ENCODE measurements around the genes GOT1, PAX2 and TWNK.

- PRO-cap, 6 experiments = no peak in any of the 6 experiments
- RAMPAGE, long total RNA, 2 experiments = no peak in any of the 2 experiments
- RRBS = 96% methylated on average over 2 of the region's 6 CpGs
These were observed 38.7 kb downstream of the R3HCC1L start for GRCh38 chr10:98173092-98173631.

DNA sequence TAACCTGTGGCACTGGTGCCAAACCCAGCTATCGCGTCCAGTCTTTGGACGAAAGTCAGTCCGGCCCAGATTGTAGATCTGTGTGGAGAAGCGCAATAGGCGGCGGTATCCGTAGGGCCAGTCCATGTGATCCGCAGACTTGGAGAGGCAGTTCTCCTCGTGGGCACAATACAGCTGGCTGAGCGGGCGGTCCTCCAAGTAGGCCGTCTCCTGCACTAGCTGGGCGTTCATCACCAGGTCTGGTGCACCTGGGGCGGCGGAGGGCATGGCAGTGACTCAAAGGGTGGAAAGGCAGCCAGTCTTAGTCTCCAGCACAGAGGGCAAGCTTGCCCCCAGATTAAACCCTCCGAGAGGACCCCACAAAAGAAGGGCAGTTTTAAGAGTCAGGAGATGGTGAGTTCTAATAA lies 14.4 kb downstream of the LOXL4 start:
- PRO-cap, 6 experiments = no peak in any of the 6 experiments
- RAMPAGE, long total RNA, 2 experiments = no peak in any of the 2 experiments
- RRBS = no CpG with 5 or more reads among the region's 17 CpGs

GRCh38 chr10:98431003-98431462 lies 15.7 kb downstream of the HPS1 start:
- PRO-cap, 6 experiments = peak in 5 of 6 experiments; most common plus-strand start chr10:98431278 (in 4); most common minus-strand start chr10:98431142 (in 3)
- RAMPAGE, long total RNA, 2 experiments = no peak in any of the 2 experiments
- RRBS = no CpG with 5 or more reads among the region's 8 CpGs

- PRO-cap, 6 experiments = peak in 6 of 6 experiments; most common minus-strand start chr10:99430624 (in 5)
- RAMPAGE, long total RNA, 2 experiments = start-site peak on the minus strand in 2 of 2 experiments, at chr10:99430596-99430681 at its widest, 2,320 to 3,167 reads per replicate
- RRBS = 1% methylated on average over 7 of the region's 41 CpGs
These were observed at the start of gene GOT1 for GRCh38 chr10:99430019-99430777. Gene GOT1, minus strand, starts transcription at chr10:99430624.

- PRO-cap, 6 experiments = peak in 6 of 6 experiments; most common plus-strand start chr10:99430936 (in 6); most common minus-strand start chr10:99431509 (in 4)
- RAMPAGE, long total RNA, 2 experiments = start-site peak on the plus strand in 2 of 2 experiments, at chr10:99430916-99431035 at its widest, 5 to 11 reads per replicate
- RRBS = 1% methylated on average over 25 of the region's 54 CpGs
These were observed 640 bp upstream of the GOT1 start for GRCh38 chr10:99430778-99431750.

DNA sequence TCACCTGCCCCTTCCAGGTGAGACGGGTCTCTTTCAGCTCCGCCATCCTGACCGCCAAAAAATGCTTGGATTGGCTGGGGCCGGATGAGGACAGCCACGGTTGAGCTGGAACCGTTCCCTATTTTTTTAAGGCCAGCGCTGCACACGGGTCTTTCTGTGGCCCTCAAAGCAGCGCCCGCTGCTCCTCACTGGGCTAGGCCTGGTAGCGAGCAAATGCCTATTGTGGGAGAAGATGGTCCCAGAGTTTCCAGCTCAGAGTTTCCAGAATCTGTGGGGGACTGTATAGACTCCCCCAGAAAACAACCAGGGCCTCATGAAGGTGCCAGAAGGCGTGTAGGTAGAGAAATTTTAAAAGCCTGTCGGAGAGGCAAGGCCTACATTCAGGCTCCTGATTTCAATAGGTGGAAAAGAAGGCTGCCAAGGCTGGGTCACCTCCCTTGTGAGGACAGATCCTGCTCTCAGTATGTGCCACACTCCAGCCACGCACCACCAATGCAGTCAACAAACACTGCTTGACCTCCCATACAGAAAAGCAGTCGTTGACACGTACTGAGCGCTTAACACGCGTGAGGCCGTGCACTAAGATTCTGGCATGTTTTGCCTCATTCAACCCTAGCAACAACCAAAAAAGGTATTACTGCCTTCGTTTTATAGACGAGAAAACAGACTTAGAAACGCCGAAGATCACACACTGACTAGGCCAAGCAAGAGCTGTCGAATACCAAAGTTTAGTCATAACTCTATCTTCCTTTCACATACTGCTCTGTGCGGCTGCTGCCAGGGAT lies 1.1 kb upstream of the NKX2-3 start:
- PRO-cap, 6 experiments = no peak in any of the 6 experiments
- RAMPAGE, long total RNA, 2 experiments = no peak in any of the 2 experiments
- RRBS = no CpG with 5 or more reads among the region's 26 CpGs

DNA sequence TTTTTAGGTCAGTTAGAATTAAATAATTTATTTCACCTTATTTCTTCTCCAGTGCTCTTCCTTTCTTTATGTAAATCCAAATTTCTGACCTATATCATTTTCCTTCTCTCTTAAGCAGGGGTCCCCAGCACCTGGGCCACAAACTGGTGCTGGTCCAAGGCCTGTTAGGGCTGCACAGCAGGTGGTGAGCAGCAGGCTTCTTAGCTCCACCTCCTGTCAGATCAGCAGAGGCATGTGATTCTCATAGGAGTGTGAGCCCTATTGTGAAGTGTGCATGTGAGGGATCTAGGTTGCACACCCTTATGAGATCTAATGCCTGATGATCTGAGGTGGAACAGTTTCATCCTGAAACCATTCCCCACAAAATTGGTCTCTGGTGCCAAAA lies 4.5 kb upstream of the ABCC2 start:
- PRO-cap, 6 experiments = no peak in any of the 6 experiments
- RAMPAGE, long total RNA, 2 experiments = no peak in any of the 2 experiments

DNA sequence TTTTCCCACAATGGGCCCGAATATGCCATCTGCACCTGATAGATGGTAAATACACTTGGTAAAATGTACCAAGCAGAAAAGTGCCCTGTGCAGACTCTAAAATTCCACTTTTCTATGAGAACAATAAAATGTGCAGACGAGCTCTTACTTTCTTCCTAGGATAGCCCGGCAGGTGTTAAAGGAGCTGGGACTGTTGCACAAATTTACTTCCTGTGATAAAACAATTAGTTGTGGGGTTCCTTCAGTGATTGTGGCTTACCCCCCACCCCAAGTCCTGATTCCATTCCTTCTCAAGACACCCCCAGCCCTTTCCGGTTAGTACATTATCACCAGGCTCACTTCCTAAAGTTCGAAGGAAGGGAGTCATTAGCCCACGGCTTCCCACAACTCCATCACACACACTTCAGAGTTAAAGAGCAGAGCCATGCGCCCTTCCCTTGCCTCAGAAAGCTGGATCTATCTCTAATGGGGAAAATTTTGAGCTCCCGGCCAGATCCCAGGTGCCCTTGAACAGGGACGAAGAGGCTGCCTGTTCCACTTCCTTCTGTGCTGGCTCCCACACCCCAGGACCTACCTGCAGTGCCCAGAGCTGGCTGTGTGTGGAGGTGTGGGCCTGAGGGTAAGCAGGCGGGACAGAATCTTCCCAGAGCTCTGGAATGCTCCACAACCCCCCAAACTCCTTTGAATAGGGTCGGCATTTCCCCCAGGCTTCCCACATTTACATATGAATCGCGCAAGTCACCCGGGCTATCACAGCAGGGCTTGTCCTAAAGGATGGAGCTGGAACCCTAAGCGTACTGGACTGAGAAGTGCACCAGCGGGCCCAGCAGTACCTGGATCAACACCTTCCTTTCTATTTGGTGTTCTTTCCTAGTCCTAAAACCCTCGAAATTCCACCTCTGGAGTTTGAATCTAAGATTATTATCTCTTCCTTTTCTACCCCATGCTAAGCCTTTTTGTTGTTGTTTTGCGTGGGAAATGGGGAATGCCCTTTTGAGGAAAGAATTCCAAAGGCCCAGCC lies 96.1 kb downstream of the DNMBP start:
- PRO-cap, 6 experiments = no peak in any of the 6 experiments
- RAMPAGE, long total RNA, 2 experiments = no peak in any of the 2 experiments
- RRBS = 14% methylated on average over 1 of the region's 18 CpGs

DNA sequence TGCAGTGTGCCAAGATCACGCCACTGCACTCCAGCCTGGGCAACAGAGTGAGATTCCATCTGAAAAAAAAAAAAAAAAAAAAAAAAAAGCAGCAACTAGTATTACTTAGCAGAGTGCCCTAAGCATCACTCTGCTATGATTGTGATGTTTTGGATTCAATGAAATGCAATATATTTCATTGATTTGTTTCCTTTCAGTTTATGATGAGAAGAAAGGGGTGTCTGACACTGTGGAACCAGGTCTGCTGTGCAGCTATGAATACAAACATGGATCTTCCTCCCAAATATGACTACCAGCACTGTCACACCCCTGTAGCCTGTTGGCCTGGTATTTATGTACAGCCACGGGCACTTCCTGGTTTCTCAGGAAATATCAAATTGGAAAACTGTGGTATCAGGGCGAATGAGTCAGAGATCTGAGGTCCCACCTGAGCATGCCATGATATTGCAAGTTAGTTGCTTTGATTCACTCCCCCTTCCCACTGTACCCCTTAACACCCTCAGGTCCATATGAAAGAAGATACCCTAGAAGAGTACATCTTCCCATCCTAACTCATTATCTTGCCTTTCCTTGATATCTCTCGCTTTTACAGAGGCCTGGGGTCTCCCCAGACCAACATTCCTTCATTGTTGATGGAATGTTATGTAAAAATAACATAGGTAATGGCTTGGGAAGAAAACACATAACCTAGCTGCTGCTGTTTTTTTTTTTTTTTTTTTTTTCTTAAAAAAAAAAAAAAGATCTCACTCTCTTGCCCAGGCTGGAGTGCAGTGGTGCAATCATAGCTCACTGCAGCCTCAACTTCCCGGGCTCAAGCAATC lies 87.7 kb downstream of the DNMBP start:
- PRO-cap, 6 experiments = no peak in any of the 6 experiments
- RAMPAGE, long total RNA, 2 experiments = no peak in any of the 2 experiments
- RRBS = no CpG with 5 or more reads among the region's 5 CpGs

- PRO-cap, 6 experiments = no peak in any of the 6 experiments
- RAMPAGE, long total RNA, 2 experiments = no peak in any of the 2 experiments
- RRBS = no CpG with 5 or more reads among the region's 2 CpGs
These were observed 84.8 kb downstream of the DNMBP start for GRCh38 chr10:99924980-99925372.

DNA sequence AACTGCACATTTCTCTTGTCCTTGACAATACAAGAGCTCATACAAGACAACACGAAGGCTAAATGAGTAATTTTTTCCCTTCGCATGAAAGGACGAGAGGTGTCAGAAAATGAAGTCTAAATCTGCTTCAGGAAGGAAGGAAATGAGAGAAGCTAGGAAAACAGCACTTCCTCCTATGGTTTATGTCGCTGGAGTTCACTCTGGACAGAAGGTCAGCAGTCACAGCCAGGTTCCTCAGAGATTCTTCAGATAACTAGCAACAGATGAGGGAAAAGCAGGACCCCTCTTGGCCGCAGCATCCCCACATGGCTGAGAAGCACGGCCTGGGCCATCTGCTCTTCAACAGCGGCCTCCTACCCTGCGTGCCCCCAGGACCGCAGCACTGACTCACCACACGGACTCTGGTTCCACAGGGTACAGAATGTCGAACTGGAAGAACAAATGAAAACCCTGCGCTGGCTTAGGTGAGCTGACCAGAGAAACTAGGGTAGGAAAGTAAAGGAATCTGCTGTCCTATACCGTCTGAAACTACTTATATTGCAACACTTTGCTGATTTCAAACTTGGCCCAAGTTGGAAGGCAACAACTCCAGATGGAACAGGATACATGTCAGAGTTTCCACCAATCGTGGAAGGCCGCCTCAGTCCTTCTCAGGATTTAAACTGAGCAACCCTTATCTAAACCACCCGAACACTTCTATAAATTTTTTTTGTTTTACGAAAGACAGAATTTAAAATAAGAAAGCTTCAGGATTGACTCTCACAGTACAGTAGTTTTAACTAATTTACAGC lies 26.3 kb downstream of the DNMBP start:
- PRO-cap, 6 experiments = peak in 1 of 6 experiments; most common minus-strand start position 530 of the sequence (in 1)
- RAMPAGE, long total RNA, 2 experiments = no peak in any of the 2 experiments
- RRBS = no CpG with 5 or more reads among the region's 17 CpGs

DNA sequence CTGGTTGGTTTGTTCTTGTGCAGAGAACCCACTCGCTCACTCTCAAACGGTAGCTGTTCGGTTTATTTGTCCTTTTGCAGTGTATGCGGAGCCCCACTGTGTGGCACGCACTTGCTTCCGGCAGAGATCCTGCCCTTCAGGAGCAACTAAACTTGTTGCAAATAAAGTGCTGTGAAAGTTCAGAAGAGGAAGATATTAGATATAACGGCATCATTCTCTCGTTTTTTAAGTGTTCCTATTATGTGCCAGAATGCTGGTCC lies 375 bp upstream of the ERLIN1 start:
- PRO-cap, 6 experiments = no peak in any of the 6 experiments
- RAMPAGE, long total RNA, 2 experiments = no peak in any of the 2 experiments
- RRBS = no CpG with 5 or more reads among the region's 8 CpGs

DNA sequence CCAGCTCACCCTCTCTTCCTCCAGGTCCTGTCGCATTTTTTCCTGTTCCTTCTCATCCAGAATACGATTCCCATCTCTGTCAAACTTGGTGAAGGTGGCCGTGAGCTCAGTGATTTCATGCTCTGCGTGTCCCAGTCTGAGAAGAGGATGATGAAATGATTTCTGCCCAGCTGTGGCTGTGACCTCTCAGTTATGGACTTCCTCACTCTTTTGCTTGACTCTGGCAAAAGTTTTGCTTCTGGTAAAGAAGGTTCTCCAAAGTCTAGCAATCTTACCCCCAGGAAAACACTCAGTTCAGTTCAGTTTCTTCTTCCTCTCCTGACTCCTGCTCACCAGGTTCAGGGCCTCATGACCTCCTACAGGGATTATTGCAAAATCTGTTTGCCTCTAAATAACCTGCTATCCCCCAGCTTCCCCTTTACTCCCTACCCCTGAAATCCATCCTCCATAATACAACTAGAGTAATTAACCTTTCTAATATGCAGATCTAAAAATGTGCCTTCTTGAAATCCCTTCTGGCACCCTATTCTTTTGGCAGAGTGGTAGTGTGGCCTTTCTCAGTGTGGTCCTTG lies 4.9 kb upstream of the BLOC1S2 start:
- PRO-cap, 6 experiments = no peak in any of the 6 experiments
- RAMPAGE, long total RNA, 2 experiments = no peak in any of the 2 experiments
- RRBS = no CpG with 5 or more reads among the region's 4 CpGs

- PRO-cap, 6 experiments = peak in 1 of 6 experiments; most common minus-strand start chr10:100482700 (in 1)
- RAMPAGE, long total RNA, 2 experiments = no peak in any of the 2 experiments
- RRBS = 2% methylated on average over 35 of the region's 59 CpGs
These were observed 19.5 kb downstream of the WNT8B start for GRCh38 chr10:100482156-100482840.

DNA sequence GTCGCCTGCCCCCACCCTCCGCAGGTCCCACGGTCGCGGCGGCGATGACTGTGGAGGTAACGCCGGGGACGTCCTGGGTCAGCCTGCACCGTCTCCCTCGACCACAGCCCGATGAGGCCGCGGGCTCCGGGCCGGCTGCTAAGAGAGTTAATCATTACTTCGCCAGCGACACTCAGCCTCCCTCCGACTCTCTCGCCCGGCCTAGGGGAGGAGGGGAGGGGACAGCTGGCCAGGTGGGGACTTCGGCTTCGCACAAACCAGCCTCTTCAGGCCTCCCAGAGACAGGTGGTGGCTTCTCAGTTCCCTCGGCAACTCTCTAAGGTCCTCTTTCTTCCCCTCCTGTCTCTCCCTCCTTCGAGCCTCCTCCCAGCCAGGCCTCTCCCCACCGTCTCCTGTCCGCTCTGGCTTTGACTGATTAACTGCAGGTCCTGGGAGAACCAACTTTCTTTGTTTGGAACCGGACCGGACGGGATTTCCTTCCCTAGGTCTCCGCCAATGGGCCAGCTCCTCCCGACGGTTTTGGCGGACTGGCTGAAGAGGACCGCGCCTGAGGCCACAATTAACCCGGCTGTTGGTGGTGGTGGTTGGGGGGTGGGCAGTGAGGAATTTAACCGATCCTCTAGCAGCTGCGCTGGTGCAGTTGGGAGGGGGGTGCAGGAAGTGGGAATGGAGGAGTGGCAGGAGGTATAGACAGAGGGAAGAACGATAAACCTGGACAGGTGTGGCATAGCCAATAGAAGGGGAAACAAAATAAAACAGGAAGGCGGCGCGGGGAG lies 5.5 kb upstream of the PAX2 start:
- PRO-cap, 6 experiments = no peak in any of the 6 experiments
- RAMPAGE, long total RNA, 2 experiments = no peak in any of the 2 experiments
- RRBS = 2% methylated on average over 28 of the region's 44 CpGs

DNA sequence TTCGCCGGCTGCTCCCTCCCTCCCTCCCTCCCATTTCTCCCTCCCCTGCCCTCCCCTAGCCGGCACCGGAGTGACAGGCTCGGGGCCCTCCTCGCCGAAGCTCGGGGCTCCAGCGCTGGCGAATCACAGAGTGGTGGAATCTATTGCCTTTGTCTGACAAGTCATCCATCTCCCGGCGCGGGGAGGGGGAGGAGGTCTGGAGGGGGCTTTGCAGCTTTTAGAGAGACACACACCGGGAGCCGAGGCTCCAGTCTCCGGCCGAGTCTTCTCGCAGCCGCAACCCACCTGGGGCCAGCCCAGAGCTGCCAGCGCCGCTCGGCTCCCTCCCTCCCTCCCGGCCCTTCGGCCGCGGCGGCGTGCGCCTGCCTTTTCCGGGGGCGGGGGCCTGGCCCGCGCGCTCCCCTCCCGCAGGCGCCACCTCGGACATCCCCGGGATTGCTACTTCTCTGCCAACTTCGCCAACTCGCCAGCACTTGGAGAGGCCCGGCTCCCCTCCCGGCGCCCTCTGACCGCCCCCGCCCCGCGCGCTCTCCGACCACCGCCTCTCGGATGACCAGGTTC lies at the start of gene PAX2:
TSS of gene PAX2 (plus strand) at position 250 of the 561 bp plus-strand sequence.
- PRO-cap, 6 experiments = no peak in any of the 6 experiments
- RAMPAGE, long total RNA, 2 experiments = no peak in any of the 2 experiments
- RRBS = 2% methylated on average over 35 of the region's 51 CpGs

- PRO-cap, 6 experiments = no peak in any of the 6 experiments
- RAMPAGE, long total RNA, 2 experiments = no peak in any of the 2 experiments
- RRBS = 3% methylated on average over 22 of the region's 42 CpGs
These were observed 596 bp downstream of the PAX2 start for GRCh38 chr10:100745966-100746389.

GRCh38 chr10:100984692-100985887 lies 2.2 kb downstream of the MRPL43 start:
- PRO-cap, 6 experiments = no peak in any of the 6 experiments
- RAMPAGE, long total RNA, 2 experiments = no peak in any of the 2 experiments
- RRBS = no CpG with 5 or more reads among the region's 10 CpGs

GRCh38 chr10:100986781-100987096 lies 558 bp downstream of the MRPL43 start:
- PRO-cap, 6 experiments = no peak in any of the 6 experiments
- RAMPAGE, long total RNA, 2 experiments = no peak in any of the 2 experiments
- RRBS = 2% methylated on average over 8 of the region's 27 CpGs

DNA sequence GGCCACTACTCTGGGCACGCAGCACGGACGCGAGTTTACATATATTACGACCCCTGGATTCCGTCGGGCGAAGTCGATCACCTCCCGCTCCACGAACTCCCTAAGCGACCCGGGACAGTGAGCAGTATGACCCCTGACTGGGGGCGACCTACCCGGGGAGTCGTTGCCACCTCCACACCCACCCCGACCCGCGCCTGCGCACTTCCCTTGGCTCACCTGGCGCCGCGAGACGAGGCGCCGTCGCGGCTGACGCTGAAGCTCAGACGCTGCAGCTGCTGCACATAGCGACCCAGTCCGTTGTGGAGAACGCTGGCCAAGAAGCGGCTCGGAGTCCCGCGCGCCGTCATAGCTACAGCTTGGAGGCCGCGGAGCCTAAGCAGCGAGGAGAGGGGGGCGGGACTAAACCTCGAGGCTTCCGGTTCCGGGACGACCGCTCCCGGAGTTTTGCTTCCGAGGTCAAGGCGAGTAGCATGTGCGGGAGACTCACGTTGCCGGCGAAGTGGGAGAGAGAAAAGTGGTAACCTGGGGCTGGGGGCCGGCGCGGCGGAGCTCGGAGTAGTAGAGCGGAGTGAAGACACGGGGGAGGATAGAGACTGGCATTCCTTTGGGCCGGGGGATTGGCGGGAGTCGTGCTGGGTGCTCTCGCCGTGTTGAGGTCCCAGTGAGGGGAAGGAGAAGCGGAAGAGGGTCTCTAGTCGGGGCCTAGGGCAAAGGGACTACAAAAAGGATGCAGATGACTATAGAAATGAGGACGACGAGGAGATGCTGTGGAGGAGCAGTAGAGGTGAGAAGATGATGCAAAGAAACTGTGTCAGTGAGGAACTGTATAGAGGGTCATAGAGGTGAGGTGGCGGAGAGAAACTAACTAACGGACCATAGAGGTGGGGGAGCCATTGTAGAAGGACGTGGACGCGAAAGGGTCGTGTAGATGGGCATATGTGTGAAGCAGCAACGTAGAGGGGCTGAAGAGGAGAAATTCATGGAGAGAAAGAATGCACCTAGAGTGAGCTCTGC lies at the start of gene TWNK:
TSS of gene TWNK (plus strand) at position 447 of the 1,014 bp plus-strand sequence.
- PRO-cap, 6 experiments = peak in 6 of 6 experiments; most common plus-strand start position 459 of the sequence (in 6); most common minus-strand start position 401 of the sequence (in 6)
- RAMPAGE, long total RNA, 2 experiments = start-site peak on the plus strand in 2 of 2 experiments, centred at positions 454 to 457 of the sequence, 48 to 79 reads per replicate; start-site peak on the minus strand in 2 of 2 experiments, centred at positions 380 to 388 of the sequence, 439 to 884 reads per replicate
- RRBS = 1% methylated on average over 15 of the region's 78 CpGs